Neutrophil (primary cell): ENCODE data around the genes SHC1, ENTREP3 and ASH1L.

DNA sequence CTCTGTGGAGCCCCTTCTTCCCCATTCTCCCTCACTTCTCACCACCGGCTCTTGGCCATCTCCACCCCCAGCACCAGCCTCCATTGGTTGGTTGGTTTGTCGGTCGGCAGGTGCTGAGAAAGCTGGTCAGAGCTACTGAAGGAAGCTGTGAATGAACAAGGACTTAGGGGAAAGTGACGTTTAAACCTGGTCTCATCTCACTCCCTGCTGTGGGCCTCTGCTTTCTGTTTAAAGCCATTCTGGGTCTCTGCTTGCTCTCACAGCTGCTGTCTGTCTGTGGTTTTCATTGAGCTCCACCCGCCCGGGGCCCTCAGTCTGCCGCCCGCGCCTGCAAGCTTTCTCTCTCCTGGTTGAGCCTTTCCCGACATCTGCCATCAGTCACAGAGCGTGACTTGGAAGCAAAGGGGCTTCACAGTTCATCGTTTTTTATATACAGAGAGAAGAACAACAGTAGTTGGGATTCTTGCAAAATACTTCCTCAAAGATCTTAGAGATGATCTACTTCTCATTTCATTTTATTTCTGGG lies 122.1 kb downstream of the KCNN3 start:
- PRO-cap = no peak

- PRO-cap = no peak
These were observed 26.9 kb upstream of the KCNN3 start for GRCh38 chr1:154896676-154897597.

- PRO-cap = no peak
These were observed 892 bp upstream of the PMVK start for GRCh38 chr1:154937132-154938089.

- PRO-cap = unidirectional peak, minus-strand start at chr1:154970747
These were observed at the start of gene SHC1 for GRCh38 chr1:154970620-154971339. Gene SHC1 (minus strand): TSS chr1:154970747.

DNA sequence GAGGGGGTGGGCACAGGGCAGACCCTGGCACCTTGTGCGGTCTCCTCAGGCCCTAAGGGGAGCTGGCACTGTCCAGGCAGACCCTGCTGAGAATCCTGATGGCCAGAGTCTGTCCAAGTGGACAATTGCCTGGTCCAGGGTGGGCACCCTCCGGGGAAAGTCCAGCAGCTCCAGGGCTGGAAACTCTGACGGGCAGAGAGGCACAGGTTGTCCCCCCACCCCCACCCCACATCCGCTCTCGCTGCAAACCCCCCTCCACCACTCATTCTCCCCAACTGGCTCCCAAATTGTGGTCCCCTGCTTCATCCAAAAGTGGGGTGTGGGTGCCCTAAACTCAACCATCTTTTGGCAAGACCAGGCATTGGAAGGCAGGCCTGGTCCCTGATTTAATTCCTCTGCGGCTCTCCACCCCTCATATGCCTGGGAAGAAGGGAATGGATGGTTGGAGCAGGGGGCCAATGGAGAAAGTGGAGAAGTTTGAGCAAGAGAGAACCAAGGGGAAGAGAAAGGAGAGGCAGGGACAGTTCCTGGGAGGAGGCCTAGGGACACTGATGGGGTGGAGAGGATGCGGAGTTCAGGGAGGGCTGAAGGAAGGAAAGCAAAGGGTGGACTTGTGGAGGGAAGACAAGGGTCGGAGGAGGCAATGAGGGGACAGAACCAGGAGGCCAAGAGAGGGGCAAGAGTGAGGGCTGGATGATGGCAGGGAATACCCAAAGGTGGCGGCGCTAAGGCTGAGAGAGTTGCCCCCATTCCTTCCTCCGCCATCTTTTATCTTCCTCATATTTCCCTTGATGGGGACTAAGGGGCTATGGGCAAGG lies 7.0 kb downstream of the ZBTB7B start:
- PRO-cap = unidirectional peak, plus-strand start at position 683 of the sequence

GRCh38 chr1:155016953-155017902 lies 14.6 kb downstream of the ZBTB7B start:
- PRO-cap = no peak

DNA sequence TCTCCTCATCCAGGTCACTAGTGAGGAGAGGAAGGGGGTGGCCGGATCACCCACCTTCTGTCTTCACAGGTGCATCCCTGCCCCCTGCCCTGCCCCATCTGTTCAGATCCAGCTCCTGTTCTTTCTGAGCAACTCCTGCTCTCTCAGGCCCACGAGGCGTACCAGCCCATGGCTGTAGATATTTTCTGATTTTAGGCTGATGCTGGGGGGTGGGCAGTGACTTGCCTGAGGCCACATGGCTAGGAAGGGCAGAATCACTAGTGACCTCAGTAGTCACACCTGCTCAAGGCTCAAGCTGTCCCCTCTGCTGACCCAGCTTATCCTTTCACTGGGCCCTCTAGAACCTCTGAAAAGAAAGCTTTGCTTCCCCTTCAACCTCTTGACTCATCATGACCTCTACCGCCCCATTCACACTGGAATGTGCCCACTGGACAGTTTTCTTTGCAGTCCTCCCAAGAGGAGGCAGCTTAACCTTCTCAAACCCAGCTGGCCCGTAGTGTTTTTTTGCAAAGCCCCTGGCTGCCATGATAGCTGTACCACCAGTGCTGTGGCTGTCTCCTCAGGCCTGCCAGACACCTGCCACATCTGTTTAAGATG lies 14.7 kb downstream of the DCST2 start:
- PRO-cap = no peak

- PRO-cap = no peak
These were observed 14.0 kb downstream of the DCST2 start for GRCh38 chr1:155019396-155020124.

DNA sequence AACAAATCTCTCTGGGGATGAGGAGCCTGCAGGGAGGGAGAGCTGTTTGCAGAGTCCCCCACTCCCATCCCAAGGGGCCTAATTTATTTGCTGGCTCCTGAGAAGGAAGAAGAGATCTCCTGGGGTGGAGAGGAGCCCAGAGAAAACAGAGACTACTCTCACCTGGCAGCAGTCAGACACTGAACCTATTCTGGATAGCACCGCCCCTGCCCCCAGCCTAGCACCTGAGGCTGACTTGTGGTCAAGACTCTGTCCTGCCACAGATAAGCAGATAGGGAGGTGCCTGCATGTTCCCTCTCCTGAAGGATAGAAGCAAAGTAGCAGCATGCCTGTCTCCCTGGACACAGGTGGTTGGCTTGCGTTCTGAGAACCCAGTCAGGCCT lies 1.4 kb upstream of the EFNA3 start:
- PRO-cap = no peak

DNA sequence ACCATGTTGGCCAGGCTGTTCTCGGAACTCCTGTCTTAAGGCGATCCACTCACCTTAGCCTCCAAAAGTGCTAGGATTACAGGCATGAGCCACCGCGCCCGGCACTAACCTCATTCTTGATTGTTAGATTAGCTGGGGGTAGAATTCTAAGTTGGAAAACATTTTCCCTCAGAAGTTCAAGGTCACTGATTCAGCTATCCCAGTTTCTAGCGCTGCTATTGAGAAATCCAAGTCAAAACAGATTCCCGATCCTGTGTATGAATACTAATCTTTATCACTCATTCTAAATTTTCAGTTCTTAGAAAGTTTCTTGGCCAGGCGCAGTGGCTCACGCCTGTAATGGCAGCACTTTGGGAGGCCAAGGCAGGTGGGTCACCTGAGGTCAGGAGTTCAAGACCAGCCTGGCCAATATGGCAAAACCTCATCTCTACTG lies 24.3 kb upstream of the EFNA1 start:
- PRO-cap = no peak

DNA sequence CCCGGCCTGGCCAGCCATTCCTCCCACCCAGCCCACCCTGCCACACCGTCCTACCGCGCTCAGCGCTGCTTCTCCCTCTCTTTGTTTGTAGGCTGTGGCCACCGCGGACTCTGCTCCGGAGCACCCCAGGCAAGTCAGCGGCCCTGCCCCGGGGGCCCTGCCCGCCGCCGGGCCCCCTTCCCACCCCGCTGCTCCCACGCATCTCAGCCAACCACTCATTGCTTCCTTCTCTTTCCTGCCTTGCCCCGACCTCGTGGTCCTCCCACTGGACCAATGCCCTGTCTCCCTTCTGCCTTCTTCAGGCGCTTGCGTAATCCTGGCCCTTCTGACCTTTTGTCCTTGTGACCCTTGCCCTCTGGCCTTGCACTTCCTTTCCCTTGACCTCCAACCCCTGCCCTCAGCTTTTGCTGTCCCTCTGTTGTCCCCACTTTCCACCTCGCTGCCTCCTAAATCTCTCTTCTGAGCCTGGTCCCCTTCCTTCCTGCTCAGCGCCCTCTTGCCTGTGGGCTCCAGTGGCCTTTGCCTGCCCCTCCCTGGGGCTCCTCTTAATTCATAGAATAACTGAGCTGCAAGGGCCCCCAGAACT lies 5.2 kb downstream of the TRIM46 start:
- PRO-cap = no peak

DNA sequence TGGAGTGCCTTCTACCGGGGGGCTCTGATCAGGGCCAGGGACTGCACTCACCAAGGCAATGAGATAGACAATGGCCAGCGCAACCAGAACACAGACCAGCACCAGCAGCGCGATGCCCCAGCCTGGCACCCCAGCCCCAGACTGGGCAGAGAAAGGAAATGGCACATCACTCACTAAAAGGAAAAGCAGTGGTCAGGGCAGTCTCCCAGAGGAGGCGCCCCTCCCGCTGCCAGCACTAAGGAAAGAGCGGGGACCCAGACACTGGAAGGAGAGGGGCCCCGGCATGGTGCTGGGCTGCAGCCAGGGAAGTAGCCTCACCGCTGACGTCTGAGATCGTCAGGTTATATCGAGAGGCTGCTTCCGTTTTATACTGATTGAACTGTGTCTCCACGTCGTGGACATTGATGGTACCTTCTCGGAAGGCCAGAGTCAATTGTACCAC lies 13.8 kb downstream of the TRIM46 start:
- PRO-cap = no peak

GRCh38 chr1:155191722-155192644 lies 15.7 kb downstream of the THBS3 start:
- PRO-cap = no peak

DNA sequence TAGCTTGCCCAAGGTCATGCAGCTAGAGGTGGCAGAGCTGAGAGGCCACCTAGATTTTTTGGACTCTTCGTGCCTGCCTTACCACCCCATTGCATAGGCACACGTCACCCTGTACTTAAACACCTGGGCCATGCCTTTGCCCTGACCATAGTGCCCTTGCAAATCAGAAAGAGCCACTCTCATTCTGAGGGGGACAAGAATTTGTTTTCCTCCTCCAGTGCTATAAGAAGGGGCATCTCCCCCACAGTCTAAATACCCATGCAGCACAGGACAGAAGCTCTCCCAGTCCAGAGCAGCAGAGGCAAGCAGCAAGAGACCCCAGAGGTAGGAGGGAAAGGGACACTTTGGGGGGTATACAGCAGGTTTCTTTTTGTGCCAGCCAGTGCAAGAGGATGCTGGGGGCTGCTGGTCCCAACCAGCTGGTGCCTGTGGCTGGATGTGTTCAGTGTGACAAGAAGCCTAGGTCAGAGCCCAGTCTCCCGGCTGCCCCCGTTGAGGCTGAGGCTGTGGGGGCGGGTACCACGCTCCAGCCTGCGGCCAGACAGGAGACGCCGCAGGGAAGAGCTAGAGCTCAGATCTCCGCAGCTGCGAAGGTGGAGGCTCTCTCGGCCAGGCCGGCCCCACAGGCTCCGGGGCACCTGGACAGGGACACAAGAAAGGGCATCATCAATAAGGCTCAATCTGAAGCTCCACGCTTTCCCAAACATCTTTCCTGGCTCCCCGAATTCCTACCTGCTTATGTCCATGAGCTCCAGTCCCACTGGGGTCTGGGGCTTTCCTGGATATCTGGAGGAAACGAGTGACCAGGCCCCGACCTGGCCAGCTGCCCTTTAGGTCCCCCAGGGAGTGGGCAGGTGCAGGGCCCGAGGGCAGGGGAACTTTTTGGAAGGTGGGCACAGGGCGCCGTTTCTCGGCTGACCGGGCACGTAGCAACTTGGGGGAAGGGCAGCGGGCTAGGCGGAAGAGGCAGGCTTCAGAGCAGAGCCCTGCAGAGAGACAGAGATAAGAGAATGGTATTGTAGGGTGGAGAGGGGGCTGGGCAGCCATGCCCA lies 6.6 kb upstream of the GBA1 start:
- PRO-cap = no peak

GRCh38 chr1:155254681-155255696 lies at the start of gene ENTREP3:
Gene ENTREP3 (minus strand): TSS chr1:155255483.
- PRO-cap = unidirectional peak, minus-strand start at chr1:155255429

DNA sequence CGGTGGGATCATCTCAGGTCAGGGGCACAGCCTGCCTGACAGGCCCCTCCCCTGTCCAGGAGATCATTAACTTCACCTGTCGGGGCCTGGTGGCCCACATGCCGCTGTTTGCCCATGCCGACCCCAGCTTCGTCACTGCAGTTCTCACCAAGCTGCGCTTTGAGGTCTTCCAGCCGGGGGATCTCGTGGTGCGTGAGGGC lies 8.3 kb downstream of the HCN3 start:
- PRO-cap = no peak

DNA sequence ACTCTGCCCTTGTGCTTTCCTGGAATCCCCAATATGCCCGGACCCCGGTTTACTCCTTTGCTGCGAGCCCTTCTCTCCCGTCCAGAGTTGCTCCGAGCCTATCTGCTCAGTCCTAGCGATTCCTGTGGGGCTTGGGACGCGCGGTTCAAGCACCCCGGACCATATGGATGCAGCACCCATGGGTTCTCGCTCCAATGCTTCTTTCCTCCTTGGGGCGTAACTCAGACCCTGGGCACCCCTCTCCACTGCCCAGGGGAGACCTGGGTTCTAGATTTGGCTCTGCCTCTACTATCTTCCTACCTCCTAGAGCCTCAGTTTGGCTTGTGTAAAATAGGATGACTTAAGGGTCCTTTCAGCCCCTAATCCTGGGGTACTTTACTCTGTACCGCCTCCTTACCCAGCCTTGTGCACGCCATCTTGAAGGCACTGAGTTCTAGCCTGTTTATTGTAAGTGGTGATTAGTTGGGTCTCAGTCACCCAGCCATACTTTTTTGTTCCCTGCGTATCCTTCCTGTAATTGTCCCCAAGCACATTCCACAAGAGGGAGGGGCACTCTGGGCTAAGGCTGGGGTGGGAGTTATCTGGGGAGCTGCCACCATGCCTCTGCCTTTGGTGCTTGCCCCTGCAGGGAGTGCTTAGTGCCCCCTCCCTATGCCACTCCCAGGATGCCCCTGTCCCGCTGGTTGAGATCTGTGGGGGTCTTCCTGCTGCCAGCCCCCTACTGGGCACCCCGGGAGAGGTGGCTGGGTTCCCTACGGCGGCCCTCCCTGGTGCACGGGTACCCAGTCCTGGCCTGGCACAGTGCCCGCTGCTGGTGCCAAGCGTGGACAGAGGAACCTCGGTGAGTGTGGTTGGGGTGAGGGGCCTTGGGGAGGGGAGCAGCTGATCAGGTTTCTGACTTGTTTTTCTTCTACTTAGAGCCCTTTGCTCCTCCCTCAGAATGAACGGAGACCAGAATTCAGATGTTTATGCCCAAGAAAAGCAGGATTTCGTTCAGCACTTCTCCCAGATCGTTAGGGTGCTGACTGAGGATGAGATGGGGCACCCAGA lies 784 bp downstream of the FDPS start:
- PRO-cap = no peak

DNA sequence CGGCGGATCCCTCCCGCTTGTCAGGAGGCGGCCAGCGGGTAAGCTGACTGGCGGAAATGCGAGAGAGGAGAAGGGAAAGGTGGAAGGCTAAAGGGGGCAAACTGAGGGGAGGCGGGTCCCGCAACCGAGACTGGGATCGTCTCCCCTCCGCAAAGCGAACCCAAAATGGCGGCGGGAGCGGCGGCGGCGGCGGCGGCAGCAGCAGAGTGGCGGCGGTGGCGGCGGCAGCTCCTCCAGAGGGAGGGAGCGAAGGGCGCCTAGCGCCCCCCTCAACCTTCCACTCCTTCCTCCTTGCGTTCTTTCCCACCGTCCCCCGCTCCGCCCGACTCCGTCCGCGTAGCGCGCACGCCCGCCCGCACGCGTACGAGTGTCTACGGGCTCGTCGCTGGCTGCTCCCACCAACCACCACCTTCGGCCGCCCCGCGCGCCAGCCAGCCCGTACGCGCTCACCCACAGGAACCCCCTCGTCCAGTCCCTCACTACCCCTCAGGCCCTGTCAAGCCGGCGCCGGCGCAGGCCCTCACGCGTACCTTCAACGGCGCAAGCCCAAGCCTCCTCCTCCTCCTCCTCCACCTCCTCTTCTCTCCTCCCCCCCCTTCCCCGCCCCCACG lies at the start of gene ASH1L:
Gene ASH1L, minus strand, starts transcription at position 555 of the 611 bp plus-strand sequence.
- PRO-cap = bidirectional peak, plus-strand start at position 163 of the sequence, minus-strand start at position 166 of the sequence; bidirectional peak, plus-strand start outside the sequence, minus-strand start at position 558 of the sequence

DNA sequence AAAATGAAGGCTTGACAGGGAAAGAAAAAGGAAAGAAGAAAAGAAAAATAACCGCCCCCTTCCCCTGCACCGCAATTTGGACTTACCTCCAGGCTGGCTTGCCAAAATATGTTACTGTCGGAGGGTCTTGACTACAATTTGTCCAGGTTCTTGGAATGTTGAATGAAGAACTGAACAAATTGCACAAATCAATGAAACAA lies 29.4 kb downstream of the YY1AP1 start:
- PRO-cap = no peak

DNA sequence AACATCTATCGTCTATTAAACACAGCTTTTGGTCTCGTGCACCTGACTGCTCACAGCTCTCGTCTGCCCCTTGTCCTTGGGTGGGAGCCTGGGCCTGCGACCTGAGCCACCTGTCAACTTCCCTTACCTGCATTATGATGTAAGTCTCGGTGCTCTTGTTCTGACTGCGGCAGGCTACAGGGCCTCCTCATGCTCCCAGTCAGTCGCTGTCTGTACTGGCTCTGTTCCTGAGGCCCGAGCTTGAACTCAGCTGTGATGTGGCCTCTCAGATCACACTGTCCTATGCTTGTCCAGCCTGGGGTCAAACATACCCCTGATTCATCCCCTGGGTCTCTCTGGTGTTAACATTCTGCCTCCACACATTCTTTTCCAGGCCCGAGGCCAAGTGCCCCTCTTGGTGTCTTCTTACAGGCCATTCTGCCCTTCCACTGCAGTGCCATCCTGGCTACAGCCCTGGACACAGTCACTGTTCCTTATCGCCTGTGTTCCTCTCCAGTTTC lies 59.1 kb downstream of the DAP3 start:
- PRO-cap = no peak